PC-3 (cell line): ENCODE data around the gene KNDC1.

- RAMPAGE, long total RNA = no peak
These were observed 44.0 kb upstream of the DPYSL4 start for GRCh38 chr10:132142832-132143110.

- RAMPAGE, long total RNA = no peak
These were observed 3.6 kb downstream of the PWWP2B start for GRCh38 chr10:132400549-132400965.

DNA sequence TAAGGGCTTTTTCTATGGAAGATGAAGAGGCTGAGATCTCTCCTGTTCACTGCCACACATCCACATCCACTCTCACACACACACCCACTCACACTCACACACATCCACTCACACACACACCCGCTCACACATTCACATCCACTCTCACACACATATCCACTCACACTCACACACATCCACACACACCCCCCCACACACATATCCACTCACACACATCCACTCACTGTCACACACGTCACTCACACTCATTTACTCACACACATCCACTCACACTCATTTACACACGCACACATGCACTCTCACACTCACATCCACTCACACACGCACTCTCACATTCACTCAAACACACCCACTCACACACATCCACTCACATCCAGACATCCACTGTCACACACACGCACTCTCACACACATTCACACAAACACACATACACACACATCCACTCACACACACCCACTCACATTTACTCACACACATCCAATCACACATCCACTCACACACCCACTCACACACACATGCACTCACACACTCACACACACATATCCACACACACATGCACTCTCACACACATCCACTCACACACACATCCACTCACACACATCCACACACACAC lies 18.2 kb downstream of the PWWP2B start:
- RAMPAGE, long total RNA = no peak

GRCh38 chr10:132419557-132420190 lies 22.7 kb downstream of the PWWP2B start:
- RAMPAGE, long total RNA = no peak

GRCh38 chr10:132465111-132465667 lies 68.2 kb downstream of the PWWP2B start:
- RAMPAGE, long total RNA = no peak

GRCh38 chr10:132466307-132466893 lies 69.4 kb downstream of the PWWP2B start:
- RAMPAGE, long total RNA = no peak

GRCh38 chr10:132515663-132516033 lies 21.9 kb upstream of the INPP5A start:
- RAMPAGE, long total RNA = no peak

DNA sequence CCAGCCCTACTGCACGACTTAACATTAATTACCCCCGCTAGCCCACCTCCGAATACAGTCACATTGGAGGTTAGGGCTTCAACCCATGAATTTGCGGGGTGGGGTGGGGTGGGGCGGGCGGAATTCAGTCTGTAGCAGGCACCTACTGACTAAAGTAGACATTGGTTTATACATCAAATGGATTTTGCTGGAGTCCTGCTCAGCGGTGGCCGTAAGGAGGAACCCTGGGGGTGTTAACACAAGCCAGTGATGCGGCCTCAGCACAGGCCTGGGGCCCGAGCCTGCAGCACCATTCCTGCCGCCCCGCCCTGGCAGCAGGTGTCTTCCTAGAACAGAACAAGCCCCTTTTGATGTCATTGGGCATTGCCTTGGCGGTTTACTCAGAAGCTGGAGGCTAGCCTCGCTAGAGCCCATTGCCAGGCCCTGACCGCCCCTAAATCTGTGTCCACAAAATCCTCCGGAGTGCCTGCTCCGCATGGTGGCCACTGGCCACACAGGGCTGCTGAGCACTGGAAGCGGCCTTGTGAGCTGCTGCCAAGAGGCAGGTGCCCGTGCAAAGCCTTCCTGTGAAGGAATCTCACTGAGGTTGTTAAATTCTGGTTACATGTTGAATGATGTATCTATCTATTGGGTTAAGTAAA lies 1.4 kb upstream of the INPP5A start:
- RAMPAGE, long total RNA = no peak

DNA sequence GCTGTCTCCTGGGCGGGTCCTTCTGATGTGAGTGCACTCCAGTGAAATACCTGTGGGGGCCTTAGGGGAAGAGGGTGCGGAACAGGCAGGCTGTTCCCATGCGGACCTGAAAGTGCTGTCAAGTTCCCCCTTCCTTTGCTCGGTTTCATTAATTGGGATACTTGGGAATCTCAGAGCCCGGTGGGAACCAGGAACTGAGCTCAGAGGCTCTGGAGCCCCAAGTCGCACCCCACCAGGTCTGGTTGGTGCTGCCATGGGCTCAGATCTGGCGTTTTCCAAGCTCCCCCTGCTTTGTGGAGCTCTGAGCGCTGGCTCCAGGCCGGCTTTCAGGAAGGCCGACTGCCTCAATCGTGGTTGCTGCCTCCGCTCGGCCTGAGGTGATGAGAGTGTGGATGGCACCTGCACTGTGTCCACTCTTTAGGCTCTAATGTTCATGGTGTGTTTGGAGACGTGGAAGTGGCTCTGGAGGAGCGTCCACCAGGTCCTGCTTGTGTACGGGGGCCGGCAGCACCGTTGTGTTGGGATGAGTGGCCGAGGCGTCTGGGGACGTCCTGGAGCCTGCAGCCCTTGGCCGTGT lies 8.0 kb downstream of the INPP5A start:
- RAMPAGE, long total RNA = no peak

DNA sequence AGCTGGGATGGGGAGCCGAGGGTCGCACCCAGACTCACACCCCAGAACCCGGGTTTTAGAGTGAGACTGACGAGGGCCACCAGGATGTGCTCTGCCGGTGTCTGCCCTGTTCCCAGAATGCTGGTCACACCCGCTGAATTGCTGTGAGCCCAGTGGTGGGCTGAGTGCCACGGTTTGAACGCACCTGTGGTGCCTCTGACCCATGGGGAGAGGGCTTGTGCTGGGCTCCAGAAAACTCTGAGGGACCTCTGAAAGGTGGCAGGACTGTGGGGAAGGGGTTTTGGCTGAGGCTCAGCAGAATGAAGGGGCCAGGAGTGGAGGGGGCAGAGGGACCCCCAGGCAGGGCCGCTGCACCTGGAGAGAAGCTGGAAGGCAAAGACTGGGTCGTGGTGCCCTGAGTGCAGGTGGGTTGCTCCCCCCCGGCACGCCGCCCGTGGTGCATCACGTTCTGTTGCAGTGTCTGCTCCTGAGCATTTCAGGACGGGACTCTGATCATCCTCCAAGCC lies 39.3 kb downstream of the INPP5A start:
- RAMPAGE, long total RNA = no peak

GRCh38 chr10:132659959-132660950 lies 122.7 kb downstream of the INPP5A start:
- RAMPAGE, long total RNA = no peak

GRCh38 chr10:132765349-132766004 lies 20.5 kb downstream of the NKX6-2 start:
- RAMPAGE, long total RNA = no peak

DNA sequence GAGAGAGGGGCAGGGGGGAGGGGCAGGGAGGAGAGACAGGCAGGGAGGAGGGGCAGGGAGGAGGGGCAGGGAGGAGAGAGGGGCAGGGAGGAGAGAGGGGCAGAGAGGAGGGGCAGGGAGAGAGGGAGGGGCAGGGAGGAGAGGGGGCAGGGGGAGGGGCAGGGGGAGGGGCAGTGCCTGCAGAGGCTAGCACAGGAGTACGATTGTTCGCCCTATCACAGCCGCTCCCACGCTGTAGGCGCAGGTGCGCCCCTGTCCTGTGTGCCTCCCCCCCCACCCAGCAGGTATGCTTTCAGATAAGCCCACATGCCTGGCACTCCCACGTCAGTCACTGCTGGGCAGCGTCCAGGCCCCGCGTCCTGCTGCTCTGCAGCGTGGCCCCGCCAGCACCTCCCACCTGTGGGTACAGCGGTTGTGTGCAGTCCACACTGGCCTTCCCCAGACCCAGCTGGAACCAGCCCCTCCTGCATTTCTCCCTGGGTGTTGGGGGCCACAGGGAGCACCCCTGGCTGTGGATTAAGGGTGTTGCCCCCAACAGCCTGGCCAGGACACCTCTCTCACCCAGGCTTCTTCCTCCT lies 10.8 kb downstream of the NKX6-2 start:
- RAMPAGE, long total RNA = no peak

GRCh38 chr10:132782156-132782408 lies 3.9 kb downstream of the NKX6-2 start:
- RAMPAGE, long total RNA = no peak

DNA sequence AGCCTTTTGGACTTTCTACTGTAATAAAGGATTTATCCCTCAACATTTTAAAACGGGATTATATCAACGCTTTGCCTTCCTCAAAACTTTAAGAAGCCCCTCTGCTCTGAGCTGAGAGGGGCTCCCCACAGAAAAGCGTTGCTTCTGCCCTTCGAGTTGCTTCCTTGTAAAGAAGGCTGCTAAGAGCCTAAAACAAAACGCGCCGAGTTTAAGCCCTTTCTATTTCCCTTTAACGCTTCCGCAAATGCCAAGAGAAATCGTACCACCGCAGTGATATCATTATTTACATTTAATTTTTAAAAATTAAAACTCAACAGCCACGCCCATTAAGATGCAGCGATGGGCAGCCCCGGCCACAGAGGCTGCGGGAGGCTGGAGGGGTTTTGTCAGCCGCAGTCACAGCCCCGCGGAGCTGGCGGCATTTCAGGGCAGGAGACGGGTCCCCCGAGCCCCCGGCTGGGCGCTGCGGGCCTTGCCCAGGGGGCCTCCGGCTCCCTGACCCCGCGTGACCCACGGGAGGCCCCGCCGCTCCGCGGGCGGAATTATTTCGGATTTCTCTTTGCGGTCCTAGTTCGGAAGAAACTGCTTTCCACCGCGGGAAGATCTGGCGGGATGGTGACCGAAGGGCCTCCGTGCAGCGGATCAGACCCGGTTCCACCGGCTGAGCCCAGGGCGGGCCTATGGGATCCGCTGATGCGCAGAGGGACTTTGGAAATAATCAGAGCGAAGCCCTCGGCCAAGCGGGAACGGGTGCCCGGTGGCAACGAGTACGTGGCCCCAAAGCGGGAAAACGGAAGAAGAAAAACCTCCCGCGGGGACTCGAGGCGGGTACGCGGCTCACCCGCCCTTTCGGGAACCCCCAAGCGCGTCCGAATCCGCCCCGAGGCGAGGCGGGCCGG lies 2.0 kb downstream of the NKX6-2 start:
- RAMPAGE, long total RNA = no peak

GRCh38 chr10:132964729-132965875 lies 22.7 kb upstream of the CFAP46 start:
- RAMPAGE, long total RNA = no peak

DNA sequence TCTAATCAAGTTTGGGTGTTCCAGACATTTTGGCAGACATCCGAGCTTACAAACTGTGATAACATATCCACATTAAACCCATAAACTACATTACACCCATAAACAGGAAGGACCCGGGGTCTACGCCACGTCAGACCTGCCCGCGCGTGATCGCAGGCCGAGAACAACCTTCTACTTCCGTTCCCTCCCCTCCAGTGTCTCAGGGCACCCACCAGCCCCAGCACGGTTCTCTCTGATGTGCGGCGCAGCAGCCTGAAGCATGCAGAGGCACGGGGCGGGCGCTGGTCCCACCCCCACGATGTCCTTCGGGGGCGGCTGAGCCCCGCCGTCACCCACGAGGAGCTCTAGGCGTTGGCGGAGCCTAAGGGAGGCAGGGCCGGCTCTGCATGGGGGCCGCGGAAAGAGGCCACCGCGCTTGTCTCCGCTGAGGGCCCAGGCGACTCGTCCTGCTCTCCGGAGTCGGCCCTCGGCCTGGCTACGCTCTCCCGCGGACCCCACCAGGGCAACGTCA lies 65.8 kb upstream of the ADGRA1 start:
- RAMPAGE, long total RNA = no peak

- RAMPAGE, long total RNA = no peak
These were observed 820 bp downstream of the ADGRA1 start for GRCh38 chr10:133088598-133088889.

DNA sequence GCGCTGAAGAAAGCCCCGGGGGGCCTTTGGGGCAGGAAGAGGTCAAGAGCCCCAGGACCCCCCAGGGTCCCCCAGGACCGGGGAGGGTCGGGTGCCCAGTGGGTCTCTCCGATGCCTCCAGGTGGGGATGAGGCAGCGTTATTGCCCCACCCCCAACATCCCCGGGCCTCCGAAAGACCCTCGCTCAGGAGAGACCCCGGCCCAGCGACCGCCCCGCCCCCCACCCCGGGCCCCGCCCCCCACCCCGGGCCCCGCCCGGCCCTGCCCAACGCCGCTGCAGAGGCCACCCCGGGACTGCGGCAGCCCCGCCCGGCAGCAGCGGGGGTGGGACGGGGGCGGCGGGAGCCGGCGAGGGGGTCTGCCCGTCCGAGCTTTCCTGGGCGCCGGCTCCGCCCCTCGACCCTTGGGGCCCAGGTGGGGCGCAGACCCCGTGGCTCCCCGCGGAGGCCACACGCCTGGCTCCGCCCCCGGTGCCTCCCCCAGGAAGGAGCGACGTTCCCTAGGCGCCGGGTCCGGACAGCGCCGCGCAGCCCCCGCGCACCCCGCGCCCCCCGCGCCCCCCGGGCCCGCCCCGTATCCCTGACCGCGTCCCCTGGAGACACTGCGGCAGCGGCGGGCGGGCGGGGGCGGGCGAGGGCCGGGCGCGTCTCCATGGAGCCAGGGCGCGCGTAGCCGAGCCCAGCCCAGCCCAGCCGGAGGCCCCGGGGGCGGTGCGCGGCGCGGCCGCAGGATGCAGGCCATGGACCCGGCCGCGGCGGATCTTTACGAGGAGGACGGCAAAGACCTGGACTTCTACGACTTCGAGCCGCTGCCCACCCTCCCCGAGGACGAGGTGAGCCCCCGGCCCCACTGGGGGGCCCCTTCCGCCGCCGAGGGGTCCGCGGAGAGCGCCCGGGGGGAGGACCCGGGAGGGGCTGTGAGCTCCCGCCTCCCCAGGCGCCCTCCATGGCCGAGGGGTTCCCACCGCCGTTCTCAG lies at the start of gene KNDC1:
Gene KNDC1 (plus strand): TSS at position 482 of the 976 bp plus-strand sequence.
- RAMPAGE, long total RNA = no peak

DNA sequence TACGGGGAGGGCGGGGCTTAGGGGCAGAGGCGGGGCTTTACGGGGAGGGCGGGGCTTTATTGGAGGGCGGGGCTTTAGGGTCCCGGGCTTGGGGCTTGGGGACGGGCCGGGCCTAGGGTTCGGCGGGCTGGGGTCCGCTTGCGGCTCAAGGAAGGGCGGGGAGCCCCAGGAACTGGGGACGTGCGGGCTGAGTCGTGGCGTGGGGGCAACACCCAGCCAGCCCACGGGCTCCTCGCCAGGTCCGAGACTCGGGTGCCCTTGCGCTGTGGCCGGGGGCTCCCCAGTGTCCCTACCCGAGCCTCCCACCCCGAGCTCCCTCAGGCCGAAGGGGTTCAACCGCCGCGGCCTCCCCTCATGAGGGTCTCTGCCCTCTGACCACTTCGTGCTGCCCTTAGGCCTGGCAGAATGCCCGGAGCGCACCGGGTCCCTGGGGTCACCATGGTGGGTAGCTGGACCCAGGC lies 318 bp upstream of the FUOM start:
- RAMPAGE, long total RNA = no peak